T47D (cell line): ENCODE results near the genes ADISSP, CDC25B and LRRN4.

DNA sequence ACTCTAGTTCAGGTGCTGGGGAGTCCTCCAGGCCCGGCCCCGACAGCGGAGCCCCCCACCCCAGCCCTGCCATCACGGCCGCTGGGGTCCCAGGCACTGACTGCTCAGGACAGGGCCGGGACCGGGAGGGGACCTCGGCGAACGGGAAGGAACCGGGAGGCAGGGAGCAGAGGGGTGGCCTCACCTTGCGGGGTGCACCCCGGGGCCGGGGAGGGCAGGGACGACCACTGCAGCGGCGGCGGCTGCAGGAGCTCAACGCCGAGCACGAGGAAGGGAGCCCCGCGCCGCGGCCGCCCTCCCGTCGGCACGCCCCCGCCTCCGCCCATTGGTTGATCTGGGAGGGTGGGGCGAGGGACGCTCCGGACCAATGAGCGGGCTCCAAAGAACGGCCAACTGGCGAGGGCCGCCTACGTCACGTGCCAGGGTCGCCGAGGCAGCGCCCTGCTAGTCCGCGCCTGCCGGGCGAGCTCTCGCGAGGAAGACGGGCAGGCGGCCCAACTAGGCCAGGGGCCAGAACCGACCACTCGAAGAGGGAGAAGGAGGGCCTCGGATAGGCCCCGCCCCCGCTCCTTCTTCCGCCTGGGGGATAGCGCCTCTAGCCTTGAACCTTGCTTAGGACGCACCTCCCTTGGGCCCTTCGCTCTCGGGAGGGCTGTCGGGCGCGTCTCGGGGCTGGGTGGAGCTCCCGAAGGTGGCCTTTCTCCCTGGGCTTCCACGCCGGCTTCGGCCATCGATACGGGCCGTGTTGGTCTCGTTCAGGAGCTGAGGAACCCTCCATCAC lies at the start of gene ADISSP:
TSS of gene ADISSP (minus strand) at position 275 of the 781 bp plus-strand sequence.
- RRBS: 2% methylated on average over 16 of the region's 73 CpGs

DNA sequence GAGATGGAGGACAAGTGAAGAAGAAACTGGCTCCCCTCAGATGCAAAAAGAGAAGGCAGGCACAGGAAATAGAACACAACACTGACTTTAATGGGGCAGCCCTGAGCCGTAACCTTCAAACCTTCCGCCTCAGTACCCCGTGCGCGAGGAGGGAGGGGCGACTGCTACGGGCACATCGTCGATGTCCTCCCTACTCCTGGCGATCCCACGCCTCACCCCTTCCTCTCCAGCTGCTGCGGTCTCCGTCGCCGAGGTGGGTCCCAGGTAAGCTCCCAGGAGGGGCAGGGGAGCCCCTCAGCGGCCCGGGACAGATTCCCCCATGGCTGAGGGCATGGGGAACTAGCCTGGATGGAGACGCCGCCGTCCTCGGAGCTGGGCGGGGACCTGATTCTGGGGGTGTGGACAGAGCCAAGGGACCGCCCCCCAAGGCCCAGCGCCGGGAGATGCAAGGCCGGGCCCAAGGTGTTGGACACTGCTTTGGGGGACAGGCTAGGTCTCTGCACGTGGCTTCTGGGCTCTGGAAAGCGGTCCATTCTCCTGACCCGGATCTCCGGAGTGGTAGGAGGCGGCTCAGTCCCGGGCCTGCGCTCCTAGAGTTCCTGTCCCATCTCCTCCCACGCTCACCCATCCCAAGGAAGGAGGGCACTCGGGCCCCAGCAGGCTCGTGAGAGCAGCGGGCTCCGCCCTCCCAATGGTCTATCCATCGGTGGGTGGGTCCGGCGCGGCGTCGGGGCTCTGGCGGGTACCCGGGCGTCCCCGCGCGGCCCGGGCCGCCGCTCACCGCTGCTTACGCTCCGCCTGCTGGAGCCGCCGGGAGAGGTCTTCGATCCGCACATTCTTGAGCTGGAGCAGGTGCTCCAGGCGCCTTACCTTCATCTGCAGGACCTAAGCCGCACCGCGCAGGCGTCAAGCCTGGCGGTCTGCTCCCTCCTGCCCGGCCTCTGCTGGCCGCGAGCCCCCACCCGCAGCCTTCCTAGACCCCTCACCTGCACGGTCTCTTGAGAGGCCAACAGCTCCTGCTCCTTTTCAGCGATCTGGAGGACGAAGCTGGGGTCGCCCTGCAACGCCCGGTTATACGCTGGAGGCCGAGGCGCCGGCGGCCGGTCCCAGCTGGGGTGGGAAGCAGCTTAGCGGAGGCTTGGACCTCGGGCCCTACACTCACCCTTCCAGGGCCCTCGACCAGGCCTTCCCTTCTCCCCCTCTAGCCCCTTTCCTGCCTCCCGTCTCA lies 3.4 kb downstream of the SPEF1 start:
- RRBS: 6% methylated on average over 16 of the region's 86 CpGs

- RRBS: 1% methylated on average over 29 of the region's 66 CpGs
These were observed at the start of gene CDC25B for GRCh38 chr20:3796012-3797171. Gene CDC25B, plus strand, starts transcription at chr20:3796310.

DNA sequence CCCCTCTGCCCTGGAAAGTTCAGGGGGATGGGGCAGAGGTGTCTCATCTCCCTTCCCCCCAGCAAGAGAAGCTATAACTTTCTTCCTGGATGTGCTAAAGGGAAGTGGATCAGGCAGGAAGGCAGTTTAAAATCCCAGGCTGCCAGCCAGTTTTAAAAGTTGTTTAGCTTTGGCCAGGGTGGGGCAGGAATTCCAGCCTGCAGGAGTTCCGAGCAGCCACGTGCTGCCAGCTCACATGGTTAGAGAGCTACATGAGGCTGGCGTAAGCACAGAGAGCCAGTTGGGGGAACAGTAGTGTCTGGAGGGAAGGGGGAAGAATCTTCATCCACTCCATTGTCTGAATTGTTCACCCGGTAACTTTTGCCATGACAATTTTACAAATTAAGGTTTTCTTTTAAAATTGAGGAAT lies 12.0 kb downstream of the CDC25B start:
- RRBS: no CpG with 5 or more reads among the region's 4 CpGs

- RRBS: no CpG with 5 or more reads among the region's 20 CpGs
These were observed 8.7 kb upstream of the AP5S1 start for GRCh38 chr20:3811400-3812350.

DNA sequence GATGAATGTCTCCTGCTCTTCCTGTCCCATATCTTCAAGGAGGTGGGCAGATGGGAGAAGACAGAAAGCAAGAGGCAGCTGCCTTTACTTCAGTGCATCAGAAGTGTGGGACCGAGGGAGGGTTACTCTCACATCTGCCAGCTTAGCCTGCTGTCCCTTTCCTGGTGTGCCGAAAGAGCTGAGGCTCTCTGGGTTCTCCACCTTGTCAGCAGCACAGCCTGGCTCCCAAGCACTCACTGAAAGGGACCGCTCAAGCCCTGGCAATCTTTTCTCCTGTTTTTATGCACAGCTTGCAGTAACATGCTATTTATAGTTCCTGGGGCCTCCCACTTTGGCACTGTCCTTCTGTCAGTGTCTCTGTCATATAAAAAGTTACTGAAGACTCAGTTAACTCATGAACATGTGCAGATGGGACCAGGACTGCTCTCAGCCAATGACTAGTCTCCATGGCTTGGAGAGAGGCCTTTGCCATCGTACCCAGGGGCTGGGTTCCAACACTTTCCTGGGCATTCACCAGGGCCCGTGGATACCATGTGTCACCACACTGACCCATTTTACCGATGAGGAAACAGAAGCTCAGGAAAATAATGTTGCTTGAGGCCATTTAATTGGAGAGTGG lies 46.2 kb downstream of the PANK2 start:
- RRBS: no CpG with 5 or more reads among the region's 6 CpGs

DNA sequence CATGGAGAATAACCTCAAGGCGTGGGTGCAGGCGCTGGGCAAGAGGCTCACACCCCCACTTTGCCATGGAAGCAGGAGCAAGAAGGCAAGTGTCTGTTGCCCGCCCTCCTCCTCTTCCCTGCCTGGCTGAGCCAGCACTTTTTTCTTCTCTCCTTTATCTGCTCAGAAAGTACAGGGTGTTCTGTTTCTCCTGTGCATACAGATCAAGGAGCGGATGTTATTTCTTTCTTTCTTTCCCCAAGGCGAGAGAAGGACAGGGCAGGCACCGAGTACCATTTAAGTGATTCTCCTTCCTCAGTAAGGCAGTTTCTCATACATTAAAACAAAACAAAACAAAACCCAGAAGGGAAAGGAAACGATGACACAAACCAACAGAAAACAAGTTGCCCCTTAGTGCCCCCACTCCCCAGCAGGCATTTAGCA lies 22.3 kb downstream of the SMOX start:
- RRBS: no CpG with 5 or more reads among the region's 7 CpGs

GRCh38 chr20:4613493-4614354 lies 72.5 kb upstream of the PRNP start:
- RRBS: 6% methylated on average over 3 of the region's 15 CpGs

- RRBS: no CpG with 5 or more reads among the region's 27 CpGs
These were observed 13.2 kb downstream of the PRNP start for GRCh38 chr20:4698985-4700245.

GRCh38 chr20:4898196-4898832 lies 74.9 kb upstream of the RASSF2 start:
- RRBS: no CpG with 5 or more reads among the region's 10 CpGs

DNA sequence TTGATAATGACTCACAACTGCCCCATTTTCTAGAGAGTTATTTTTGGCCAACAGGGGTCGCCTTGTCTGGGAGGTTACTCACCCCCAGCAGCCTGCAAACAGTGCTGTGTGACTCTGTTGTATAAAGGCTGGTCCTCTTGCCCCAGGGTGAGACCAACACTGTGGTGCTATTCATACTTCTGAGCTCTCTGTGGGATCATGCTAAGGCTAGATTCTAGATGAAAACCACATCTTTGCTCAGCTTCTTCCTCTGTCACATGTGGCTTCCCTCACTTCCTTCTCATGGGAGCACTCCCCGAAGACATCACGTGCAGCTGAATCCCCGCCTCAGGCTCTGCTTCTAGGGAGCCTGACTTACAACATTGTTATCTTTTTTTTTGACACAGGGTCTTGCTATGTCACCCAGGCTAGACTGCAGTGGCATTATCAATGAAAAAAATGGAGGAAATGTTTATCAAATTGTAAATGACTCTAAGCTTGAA lies 55.6 kb upstream of the SLC23A2 start:
- RRBS: no CpG with 5 or more reads among the region's 4 CpGs

GRCh38 chr20:5120052-5120568 lies 352 bp upstream of the PCNA start:
- RRBS: under 1% methylated on average over 4 of the region's 26 CpGs

- RRBS: no CpG with 5 or more reads among the region's 5 CpGs
These were observed 2.0 kb downstream of the CDS2 start for GRCh38 chr20:5128845-5129152.

DNA sequence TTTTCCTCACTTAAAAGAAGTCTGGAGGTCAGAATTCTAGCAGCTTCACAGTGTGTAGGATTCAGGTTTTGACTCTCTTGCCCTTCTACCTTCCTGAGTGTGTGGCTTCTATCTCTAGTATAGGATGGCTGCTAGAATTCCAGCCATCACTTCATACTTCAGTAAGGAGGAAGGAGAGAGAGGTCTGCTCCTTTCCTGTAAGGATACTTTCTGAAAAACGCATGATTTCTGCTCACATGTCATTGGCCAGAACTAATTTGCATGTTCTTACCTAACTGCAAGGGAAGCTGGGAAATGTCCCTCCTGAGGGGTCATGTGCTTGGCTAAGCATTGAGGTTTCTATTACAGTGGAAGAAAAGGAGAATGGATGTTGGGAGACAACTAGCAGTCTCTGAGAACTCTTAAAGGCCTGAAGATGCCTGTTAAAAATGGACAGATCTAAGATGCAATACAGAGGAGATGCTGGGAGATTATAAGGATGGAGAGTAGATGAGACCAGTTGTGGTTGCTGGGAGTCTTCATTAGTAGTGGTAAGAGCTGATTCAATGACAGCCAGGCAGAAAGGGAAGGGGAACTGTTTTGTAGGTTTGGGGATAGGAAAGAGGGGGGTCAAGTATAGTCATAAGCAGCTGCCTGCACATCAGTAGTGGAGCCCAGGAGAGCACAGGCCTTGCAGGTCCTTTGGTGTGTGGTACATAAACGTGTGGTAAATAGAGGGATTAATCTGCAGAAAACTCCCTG lies 20.2 kb downstream of the CDS2 start:
- RRBS: no CpG with 5 or more reads among the region's 2 CpGs

GRCh38 chr20:5526419-5526917 lies 84.3 kb downstream of the GPCPD1 start:
- RRBS: no CpG with 5 or more reads among the region's 7 CpGs

- RRBS: no CpG with 5 or more reads among the region's 5 CpGs
These were observed 70.9 kb downstream of the GPCPD1 start for GRCh38 chr20:5539749-5540465.

- RRBS: no CpG with 5 or more reads among the region's 3 CpGs
These were observed 59.1 kb downstream of the GPCPD1 start for GRCh38 chr20:5551632-5552163.

- RRBS: no CpG with 5 or more reads among the region's 2 CpGs
These were observed 75.6 kb upstream of the CHGB start for GRCh38 chr20:5835732-5836055.

DNA sequence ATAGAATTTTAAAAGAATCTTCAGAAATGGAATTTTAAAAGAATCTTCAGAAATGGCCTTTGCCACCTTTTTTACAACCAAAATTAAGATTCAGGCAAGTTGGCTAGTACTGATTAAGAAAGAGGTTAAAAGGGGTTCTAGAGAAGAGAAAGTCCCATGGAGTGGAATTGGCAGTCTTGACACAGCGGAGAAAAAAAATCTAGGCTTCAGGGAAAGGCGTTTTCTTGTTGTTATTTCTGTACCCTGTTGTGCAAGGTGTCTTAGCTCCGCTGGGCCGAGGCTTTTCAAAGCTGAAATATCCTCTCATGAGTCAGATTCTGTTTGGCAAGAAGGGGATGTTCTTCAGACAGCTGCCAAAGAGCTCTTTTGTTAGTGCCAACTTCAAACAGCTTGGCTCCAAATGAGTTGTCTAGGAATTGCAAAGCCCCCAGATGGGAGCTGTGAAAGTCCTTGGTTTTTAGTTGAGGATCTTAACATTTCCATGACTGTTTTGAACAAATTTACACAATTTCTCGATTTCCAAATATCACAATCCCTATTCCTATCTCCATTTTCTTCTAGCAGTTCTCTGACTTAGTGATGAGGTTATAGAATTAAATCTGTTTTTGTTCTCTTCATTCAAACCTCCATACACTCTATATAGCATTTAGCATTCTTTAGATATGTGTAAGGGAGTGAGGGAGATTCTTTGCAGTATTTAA lies 2.3 kb downstream of the CRLS1 start:
- RRBS: no CpG with 5 or more reads among the region's 5 CpGs

GRCh38 chr20:6053783-6054665 lies at the start of gene LRRN4:
Gene LRRN4, minus strand, starts transcription at chr20:6054060.
- RRBS: no CpG with 5 or more reads among the region's 13 CpGs